Colonic mucosa (tissue), 1 donor: ENCODE results near the genes TMEM97, SEBOX and SPAG5.

GRCh38 chr17:27506427-27506769, 50.1 kb downstream of the KSR1 start:
- PRO-cap: no peak

GRCh38 chr17:27552847-27553524, 78.0 kb upstream of the LGALS9 start:
- PRO-cap: no peak

- PRO-cap: no peak
Measured at GRCh38 chr17:27571604-27572294, 59.2 kb upstream of the LGALS9 start.

DNA sequence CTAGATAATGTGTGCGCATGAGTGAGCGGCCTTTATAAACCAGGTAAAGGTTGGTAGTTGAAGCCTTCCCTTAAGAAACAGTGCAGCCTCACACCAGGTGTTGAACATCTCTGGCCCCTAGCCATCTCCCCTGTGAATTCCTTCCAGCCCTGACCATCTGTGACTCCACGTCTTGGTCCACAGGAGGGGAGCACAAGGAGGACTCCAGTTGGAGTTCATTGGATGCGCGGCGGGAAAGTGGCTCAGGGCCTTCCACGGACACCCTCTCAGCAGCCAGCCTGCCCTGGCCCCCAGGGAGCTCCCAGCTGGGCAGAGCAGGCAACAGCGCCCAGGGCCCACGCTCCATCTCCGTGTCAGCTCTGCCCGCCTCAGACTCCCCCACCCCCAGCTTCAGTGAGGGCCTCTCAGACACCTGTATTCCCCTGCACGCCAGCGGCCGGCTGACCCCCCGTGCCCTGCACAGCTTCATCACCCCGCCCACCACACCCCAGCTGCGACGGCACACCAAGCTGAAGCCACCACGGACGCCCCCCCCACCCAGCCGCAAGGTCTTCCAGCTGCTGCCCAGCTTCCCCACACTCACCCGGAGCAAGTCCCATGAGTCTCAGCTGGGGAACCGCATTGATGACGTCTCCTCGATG, 48.4 kb upstream of the LGALS9 start:
- PRO-cap: no peak

DNA sequence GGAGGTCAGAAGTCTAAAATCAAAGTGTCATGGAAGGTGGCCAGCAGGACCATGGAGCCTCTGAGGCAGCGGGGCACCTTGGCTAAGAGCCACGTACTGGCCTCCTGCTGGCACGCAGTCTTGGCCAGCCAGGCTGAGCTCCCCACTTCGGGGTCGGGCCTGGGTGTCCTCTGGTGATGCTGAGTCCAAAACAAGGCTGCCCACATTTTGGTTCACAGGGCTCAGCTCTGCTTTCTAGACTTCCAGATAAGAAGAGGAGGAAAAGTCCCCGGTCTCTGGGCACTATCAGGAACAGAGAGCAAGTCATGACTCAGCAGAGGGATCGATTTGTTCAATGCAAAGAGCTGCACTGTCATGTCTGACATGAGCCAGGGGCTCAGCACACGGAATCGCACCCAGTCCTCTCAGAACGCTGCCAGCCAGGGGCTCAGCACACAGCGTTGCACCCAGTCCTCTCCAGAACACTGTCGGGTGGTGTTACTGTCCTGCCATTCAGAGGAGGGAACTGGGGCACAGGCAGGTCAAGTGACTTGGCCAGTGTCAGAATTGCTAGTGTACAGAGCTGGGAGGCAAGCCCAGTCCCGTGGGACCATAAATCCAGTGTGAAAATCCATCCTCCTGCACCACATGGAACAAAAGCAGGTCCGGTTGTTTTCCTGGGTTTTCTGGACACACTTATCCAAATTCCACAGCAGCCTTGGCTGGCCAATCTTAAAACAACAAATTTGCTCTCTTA, 2.5 kb downstream of the LGALS9 start:
- PRO-cap: no peak

- PRO-cap: no peak
Measured at GRCh38 chr17:27984438-27985312, 57.8 kb upstream of the NLK start.

DNA sequence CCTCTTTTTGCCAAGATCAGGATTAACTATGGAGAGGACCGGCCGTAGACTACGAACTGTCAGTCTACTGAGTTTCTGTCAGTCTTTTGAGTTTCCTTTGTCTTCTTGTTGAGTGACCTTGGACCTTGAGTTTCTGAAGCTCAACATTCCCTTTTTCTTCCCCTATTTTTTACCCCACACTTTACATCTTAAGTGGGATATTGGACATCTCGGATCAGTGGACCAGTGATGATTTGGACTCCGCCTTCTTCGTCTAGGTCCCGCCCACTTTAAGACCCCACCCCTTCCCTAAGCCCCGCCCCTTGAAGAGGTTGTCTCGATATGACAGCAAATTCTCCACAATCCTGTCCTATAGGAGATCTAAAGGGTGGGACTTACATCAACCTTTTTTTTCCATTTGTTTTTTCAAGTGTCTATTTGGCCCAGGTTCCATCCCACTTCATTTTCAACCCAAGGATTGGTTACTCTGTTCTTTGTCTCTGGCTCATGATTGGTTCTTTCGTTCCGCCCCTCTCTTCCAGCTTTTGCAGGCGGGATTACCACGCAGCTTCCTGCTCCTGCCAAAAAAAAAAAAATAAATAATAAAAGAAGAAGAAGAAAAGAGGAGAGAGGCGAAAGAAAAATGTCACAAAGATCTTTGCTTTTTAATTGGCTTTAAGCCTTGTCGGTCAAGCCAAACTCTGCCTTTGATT, 1.5 kb upstream of the NLK start:
- PRO-cap: unidirectional peak, minus-strand start at position 251 of the sequence

- PRO-cap: no peak
Measured at GRCh38 chr17:28049843-28050897, 7.7 kb downstream of the NLK start.

- PRO-cap: no peak
Measured at GRCh38 chr17:28094239-28094837, 51.9 kb downstream of the NLK start.

GRCh38 chr17:28097669-28098364, 55.3 kb downstream of the NLK start:
- PRO-cap: no peak

DNA sequence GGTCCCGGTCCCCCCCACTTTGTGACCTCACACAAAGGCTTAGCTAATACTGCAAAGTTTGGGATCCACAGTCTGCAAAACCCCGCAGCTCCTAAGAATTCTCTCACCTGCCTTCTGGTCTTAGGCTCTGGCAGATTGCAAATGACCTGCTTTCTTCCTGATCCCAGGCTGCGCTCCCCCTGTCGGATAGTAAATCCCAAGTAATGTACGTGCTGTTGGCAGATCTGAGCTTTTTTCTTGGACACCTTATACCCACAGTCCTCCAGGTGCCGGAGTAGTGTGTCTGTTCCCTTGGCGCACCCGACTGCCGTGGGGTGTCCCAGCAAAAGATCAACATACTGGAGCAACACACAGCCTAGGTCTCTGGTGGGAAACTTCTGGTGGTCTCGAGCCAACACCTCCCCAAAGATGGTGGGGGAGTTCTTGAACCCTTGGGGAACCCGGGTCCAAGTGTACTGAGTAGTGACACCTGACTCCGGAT, 83.6 kb upstream of the TMEM97 start:
- PRO-cap: no peak

DNA sequence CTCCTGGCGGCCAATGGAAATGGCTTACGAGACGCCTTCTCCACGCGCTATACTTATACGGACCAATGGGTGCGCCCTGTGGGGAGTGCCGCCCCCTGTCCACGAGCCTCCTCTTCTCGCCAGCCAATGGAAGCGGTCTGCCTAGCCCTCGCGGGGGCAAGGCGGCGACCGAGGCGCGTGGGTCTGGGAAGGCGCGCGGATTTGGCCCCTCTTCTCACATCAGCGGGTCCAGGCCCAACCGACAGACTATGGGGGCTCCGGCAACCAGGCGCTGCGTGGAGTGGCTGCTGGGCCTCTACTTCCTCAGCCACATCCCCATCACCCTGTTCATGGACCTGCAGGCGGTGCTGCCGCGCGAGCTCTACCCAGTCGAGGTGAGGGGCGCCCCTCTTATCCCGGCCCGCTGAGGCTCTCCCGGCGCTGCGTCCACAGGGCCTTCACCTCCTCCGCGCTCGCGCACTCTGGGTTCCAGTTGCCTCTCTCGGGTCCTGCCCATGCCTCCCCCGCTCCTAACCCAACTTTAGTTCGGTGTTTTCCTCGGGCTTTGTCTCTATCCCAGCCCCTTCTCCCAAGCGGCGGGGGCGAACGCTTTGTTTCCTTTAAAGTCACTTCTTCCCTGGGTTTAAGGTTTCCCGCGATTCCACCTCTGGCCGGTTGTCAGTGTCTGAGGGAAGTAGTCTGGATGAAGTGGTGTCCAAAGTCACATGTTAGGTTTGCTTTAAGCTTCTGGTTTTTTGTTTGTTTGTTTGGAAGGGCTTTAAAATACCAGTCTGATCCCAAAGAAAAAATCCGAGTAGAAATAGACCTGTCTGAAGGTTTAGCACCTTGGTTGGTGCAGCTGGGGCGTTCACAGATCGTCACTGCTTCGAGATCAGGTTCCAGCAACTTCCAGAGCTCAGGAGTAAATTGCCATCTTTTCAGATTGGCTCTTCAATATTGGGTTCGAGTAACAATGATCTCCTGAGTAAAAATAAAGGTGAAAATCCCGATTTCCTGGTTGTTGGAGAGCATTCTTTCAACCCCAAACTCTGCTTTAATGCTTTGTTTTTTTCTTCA, at the start of gene TMEM97:
Gene TMEM97, plus strand, starts transcription at position 209 of the 1,056 bp plus-strand sequence.
- PRO-cap: bidirectional peak, plus-strand start at position 126 of the sequence, minus-strand start outside the sequence; unidirectional peak, plus-strand start at position 368 of the sequence

- PRO-cap: no peak
Measured at GRCh38 chr17:28320048-28320675, 1.2 kb downstream of the TMEM97 start.

- PRO-cap: no peak
Measured at GRCh38 chr17:28364914-28365491, at the start of gene SEBOX. Gene SEBOX, minus strand, starts transcription at chr17:28365199.

- PRO-cap: no peak
Measured at GRCh38 chr17:28470547-28471280, 2.7 kb upstream of the SLC13A2 start.

DNA sequence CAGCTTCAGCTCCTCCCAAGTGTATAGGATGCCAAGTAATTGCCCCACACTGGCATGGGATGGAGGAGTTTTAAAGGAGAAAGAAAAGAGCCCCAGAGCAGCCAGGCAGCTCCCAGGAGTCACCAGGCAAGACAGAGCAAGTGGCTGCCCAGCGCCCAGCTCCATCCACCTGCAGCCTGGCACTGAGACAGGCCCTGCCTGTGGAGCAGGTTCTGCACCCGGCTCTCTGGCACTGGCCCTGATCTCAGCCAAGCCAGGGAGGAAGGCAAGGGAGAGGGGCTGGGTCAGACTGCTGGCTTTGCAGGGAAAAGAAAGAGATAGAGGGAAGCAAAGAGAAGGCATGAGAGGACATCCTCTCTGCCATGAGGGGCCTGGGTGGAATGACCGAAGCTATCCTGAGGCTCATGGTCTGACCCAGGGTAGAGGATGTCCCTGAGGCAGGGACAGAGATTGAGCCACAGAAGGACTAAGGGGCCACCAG, 21.8 kb downstream of the FOXN1 start:
- PRO-cap: no peak

GRCh38 chr17:28547242-28548132, 4.9 kb downstream of the UNC119 start:
- PRO-cap: unidirectional peak, plus-strand start at chr17:28547887

GRCh38 chr17:28598833-28599334, at the start of gene SPAG5:
Gene SPAG5, minus strand, starts transcription at chr17:28599025.
- PRO-cap: bidirectional peak, plus-strand start at chr17:28599170, minus-strand start at chr17:28599015

GRCh38 chr17:28599335-28600413, 849 bp upstream of the SPAG5 start:
- PRO-cap: bidirectional peak, plus-strand start at chr17:28599760, minus-strand start at chr17:28599745; unidirectional peak, minus-strand start at chr17:28599916

- PRO-cap: no peak
Measured at GRCh38 chr17:28624048-28624674, 10.2 kb upstream of the RSKR start.